Cardiac atrium fibroblast (primary cell): ENCODE results near the genes RGS1, KCNT2 and CFHR2.

GRCh38 chr1:186301278-186301854 is 5.3 kb downstream of the PRG4 start:
- RAMPAGE, long total RNA: no peak

- RAMPAGE, long total RNA: no peak
Measured at GRCh38 chr1:186361458-186361951, 13.5 kb downstream of the TPR start.

DNA sequence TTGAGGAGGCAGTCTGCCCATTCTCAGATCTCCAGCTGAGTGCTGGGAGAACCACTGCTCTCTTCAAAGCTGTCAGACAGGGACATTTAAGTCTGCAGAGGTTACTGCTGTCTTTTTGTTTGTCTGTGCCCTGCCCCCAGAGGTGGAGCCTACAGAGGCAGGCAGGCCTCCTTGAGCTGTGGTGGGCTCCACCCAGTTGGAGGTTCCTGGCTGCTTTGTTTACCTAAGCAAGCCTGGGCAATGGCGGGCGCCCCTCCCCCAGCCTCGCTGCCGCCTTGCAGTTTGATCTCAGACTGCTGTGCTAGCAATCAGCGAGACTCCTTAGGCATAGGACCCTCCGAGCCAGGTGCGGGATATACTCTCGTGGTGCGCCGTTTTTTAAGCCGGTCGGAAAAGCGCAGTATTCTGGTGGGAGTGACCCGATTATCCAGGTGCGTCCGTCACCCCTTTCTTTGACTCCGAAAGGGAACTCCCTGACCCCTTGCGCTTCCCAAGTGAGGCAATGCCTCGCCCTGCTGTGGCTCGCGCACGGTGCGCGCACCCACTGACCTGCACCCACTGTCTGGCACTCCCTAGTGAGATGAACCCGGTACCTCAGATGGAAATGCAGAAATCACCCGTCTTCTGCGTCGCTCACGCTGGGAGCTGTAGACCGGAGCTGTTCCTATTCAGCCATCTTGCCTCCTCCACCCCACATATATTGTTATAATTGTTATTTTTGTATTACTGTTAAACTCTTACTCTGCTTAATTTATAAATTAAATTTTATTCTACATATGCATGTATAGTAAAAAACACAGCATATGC is 1719.9 kb downstream of the BRINP3 start:
- RAMPAGE, long total RNA: no peak

DNA sequence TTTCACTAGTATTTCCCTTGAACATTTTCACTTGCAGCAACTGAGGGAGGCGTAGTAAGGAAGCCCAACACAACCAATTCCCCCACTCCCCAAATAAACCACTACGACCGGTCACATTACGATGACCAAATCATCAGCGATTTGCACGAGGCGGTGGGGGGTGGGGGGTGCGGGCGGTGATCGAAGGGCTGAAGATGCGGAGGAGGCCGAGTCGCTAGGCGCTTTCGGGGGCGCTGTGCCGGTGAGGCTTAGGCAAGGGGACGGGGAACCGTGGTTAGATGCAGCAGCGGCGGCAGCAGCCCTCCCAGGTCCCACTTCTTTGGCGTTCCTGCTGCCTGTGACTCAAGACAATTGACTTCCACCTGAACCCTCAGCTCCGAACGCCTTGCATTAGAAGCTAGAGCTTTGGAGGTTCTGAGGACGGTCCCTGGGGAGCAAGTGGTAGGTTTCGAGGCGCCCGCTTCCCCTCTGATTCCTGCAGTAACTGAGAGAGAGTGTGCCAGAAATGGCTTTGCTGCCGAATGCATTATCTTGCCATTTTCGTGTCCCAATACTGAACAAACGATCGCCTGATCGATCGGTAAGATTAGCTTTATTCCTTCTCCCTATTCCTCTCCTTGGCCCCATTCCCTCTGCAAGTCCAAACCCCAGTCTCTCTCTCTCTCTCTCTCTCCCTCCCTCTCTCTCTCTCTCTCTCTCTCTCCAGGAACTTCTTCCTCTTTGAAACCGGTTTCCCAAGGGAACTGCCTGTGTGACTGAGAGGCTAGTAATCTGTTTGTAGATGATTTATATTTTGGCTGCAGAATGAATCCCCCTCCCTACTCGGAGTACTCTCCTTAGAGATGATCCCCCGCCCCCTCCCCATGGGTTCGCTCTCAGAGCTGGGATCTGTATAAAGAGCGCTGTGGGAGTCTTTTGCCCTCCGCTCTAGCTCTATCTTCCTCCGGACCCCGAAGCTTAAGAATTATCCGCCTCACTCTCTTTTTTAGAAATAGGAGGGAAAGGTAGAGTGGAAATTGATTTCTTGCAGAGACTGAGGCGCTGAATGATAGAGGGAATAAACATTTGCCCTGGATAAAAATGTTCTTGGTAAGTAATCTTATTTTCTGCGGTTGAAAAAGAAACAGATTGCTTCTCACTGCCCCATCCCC is 763 bp upstream of the BRINP3 start:
- RAMPAGE, long total RNA: no peak

DNA sequence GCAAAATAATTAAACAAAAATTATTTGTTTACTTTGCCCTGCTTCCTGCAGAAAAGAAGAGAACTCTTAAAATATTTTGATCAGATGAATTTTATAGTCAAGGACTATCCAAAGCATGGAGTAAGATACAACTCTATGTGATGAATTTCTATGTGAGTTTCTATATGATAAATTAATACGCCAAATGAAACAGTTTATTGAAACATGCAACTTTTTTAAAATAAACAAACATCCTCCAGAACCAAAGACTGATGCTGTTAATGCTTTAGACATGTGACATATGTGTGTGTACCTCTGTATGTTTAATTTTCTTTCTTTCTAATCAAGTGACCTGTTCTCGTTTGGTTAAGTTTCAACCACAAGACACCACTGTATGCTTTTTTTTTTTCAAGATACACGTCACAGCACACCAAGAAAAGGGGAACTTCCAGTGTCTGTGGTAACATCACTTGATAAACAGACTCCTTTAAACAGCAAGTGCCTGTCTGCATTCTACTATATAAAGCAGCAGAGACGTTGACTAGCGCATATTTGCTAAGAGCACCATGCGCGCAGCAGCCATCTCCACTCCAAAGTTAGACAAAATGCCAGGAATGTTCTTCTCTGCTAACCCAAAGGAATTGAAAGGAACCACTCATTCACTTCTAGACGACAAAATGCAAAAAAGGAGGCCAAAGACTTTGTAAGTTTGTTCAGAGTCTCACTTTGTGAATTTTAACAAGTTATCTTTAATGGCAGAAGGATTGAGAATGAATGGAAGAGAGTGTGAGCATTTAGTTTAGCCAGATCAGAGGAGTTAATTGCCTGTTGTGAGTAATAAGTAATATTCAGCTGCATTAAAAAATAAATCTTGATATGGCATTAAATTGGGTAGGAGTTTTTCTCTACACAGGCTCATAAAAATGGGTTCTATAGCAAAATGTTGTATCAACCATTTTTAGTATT is at the start of gene RGS1:
RGS1 (plus strand) TSS at position 526 of the 945 bp plus-strand sequence.
- RAMPAGE, long total RNA: no peak

DNA sequence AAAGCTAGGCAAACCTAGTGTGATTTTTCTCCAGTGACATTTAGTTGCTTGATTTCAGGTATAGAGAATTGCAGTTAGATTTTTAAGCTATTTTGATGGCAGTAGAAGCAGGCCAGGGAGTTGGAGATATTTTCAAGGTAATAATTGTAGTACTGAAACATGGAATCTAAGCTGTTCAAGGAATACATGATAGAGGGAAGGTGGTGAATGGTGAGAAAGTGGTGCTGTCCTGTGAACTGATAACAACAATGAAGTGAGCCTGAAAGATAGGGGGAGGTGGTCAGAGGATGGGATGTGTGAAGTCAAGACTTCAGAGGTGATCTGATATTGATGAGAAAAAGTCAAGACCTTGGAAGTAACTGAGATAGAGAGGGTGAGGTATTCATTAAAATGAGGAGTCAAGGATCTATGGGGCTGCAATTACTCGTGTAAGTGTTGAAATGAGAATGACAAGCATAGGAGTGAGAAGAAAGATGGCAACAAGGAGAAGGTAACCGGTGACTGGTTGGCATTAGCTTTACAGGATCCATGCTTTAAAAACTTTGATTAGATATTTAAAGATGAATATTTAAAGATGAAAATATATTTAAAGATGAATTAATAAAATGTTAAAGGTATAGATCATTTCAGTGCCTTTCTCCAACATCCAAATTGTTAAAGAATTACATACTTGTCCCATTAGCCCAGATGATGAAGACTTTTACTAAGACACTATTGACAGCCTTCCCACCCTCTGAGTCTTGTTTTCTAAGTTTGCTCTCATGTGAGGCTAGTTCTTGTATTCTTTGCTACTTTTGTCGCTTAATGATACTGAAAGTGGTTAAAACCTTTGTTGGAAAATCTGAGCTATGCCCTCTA is 70.9 kb upstream of the B3GALT2 start:
- RAMPAGE, long total RNA: no peak

DNA sequence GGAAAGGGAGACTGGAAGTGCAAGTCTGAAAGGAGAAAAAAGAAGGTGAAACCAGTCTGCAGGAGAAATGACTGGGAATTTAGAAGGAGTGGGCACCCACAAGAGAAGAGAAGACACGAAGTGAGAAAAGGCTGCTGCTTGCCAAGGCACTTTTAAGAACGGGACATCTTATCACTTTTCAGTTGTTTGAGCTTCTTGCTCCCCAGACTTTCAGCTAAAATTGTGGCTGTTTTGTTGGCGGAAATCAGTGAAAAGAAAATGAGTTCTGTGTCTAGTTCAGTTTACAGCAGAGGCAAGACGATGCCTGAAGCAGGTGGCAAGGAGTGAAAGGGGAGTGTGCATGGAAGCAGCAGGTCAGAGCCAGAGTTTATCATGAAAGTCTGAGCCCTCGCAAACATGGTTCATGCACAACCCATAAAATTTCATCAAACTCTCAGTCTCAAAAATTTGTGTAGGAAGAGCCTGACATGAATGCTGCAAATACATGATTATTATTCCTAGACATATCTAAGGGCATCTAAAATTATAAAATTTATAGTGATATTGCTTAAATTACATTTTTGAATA is 275.3 kb upstream of the B3GALT2 start:
- RAMPAGE, long total RNA: no peak

- RAMPAGE, long total RNA: no peak
Measured at GRCh38 chr1:193540466-193541093, 354.2 kb upstream of the B3GALT2 start.

- RAMPAGE, long total RNA: no peak
Measured at GRCh38 chr1:194919190-194919652, 1689.0 kb downstream of the KCNT2 start.

DNA sequence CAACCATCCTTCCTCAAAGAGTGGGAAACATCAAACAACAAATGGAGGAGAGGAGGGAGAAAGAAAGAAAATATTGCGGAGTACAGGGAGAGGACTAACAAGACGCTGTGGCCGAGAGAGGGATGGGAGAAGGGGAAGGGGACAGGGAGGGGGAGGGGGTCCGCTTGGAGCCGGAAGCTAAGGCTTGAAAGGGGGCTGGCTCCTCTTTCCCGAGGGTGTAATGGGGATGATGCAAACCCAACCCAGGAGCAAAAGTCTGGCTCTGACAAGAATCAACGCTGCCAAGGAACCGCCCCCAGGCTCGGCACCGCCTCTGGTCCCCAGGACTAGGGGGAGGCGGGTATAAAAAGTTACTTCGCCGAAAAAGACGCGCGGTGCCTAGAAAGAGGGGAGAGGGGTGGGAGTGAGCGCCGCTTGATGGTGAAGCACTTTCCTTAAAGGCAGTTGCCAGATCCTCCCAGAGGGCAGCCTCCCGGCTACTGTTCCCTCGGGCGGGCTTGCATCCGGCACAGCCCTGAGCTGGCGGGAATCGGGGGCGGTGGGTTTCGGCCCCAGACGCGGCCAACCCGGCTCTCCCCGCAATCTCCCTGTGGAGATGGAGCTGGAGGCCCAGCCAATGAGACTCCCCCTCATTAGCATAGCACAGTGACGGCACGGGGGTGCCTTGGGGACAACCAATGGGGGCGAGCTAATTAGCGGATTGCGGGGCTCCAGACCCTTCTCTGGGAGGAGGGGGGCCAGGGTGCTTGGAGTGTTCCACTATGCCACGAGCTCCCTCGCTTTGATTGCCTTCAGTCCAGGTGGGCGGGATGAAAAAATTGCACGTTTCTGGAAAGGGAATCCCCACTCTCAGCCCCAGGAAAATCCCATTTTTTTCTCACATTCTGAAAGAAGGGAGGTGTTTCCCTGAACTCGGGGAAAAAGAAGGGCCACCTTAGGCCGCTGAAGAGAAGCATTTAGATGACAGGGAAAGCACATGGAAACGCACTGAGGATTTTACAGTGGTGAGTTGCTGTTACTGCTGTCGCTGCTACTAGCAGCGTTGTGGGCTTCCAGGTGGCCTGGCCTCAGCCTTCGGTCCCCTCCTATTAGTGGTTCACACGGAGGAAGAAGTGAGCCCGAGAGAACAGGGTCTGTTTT is at the start of gene KCNT2:
KCNT2 (minus strand) TSS at position 138 of the 1,140 bp plus-strand sequence.
- RAMPAGE, long total RNA: no peak

- RAMPAGE, long total RNA: no peak
Measured at GRCh38 chr1:196655164-196655459, 3.3 kb downstream of the CFH start.

DNA sequence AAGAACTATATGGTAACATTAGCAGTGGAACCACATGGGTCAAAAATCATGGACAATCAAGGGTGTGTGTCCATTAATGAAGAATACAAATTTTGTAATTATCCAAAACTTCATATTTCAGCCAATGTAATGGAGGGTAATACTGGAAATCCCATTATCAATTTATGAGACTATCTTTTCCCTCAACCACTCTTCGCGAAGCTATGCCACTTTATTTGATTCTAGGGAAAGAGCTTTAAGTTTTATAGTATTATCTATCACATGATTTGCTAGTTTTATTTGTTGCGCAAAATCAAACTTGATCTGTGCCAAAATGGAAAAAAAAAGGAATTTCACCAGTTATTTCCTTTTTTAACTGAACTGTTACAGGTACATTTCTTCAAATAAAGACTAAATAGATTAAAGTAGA is 1.1 kb downstream of the CFHR3 start:
- RAMPAGE, long total RNA: no peak

GRCh38 chr1:196877888-196878659 is 9.8 kb upstream of the CFHR4 start:
- RAMPAGE, long total RNA: no peak

- RAMPAGE, long total RNA: no peak
Measured at GRCh38 chr1:196941617-196941821, 2.0 kb upstream of the CFHR2 start.

DNA sequence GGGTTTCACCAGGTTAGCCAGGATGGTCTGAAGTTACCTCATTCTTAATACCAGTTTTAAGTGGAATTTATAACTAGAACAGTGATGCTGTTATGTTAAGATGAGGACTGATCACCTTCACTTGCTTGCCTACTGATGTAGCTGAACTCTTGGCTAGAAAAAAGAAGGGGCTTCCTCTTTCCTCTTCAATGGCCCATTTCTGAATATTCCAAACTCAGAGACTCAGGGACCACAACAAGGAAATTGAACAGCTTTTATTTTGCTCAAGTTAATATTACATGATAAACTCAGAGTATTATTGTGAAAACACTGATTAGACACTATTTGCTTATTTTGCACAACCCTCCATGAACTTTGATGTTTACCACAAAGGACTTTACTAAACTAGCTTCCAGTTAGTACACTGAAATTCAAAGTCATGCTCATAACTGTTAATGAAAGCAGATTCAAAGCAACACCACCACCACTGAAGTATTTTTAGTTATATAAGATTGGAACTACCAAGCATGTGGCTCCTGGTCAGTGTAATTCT is at the start of gene CFHR2:
CFHR2 (plus strand) TSS at position 364 of the 532 bp plus-strand sequence.
- RAMPAGE, long total RNA: no peak

DNA sequence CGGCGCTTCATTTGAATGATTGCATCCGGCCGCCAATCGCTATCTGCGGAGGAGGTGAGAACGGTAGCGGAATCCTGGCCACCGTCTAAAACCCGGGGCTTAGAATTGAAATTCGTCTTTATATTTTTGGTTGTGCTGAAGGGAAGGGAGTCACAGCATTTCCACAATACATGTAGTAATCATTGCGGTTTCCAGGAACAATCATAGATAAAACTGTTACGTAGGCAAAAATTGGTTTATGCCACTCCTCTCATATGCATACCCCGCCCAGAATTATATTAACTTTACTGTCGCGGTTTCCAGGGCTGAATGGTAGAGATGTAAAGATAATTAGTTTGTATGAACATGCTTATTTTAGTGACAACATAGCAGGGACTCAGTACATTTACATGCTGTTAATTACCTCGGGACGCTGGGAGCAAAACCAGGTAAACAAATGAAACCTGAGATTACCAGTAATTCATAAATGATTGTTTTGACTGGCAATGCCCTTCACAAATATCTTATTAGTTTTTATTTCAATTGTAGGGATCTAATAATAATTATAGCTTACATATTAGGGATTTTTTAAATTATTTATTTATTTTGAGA is 393 bp upstream of the ASPM start:
- RAMPAGE, long total RNA: no peak

DNA sequence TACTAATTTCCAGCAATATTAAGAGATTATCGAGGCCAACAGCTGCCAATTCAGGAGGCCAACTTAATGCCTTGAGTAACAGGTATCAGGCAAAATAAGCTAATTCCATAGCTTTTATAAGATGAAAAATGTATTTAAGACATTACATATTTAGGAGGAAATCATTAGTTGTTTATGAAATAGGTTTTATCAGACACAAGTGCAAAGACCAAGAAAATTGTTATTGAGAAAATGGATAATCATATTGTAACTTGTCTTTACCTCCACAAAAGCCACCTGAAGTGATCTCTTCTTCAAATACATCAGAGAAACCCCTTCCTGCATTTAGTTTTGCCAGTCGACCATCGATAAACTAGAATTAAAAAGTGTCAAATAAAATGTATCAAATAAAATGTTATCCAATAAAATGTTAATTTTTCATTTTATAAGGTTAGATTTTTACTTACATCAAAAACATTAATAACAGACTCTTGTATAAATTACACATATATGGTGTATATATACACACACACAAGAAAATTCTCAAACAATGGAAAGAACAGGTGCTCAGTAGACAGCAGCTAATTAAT is 222.4 kb downstream of the DENND1B start:
- RAMPAGE, long total RNA: no peak

- RAMPAGE, long total RNA: no peak
Measured at GRCh38 chr1:197571532-197572015, 203.7 kb downstream of the DENND1B start.

DNA sequence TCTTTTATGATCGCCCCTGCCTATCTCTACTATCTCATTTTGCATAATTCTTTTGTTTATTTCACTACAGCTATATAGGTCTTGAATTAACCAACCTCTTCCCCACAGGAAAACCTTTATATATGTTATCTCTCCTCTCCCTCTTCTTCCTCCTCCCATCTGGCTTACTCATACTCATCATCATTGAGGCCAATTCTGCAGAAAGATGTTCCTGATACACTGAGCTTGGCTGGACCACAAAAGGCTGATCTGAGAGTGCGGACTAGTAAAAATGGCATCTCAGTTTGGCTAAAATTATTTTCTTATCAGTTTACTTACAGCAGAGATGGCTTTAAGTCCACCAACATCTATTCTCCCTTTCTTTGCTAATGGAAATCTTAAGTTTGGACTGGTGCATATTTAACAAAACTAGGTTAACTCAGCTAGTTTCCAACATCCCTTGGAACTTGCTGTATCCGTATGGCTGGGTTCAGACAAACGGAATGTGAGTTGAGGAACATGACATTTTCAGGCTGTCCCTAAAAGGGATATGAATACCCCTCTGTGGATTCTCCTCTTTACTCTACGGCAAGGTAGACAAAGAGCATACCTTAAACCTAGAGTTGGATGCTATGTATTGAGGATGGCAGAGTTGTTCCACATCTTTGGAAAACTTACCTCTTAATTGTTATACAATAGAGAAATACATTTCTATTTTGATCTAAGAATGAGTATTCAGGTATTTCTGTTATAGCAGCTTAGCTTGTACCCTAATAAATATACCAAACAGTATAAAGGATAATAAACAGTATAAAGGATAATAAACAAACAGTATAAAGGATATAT is 175.2 kb downstream of the DENND1B start:
- RAMPAGE, long total RNA: no peak

GRCh38 chr1:197675835-197676170 is 99.5 kb downstream of the DENND1B start:
- RAMPAGE, long total RNA: no peak